Epithelial cell of alveolus of lung (primary cell): ENCODE measurements around a stretch of chr2.

DNA sequence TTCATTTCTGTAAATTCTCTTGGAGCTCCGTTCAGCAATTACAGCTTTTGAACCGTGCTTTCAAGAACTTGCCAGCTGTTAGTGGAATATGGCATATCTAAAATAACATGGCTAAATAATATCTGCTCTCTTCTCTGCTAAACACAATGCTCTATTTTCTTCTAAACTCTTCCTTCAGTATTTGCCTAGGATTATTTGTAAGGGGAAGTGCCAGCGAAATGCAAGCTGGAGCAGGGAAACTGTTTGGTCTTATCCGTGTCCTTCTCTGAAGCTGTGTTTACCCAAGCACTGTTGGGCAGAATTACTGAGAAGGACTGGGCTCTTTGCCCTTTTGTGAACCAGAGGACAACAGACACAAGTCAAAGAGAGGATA is 23.6 kb downstream of the CPO start:
- RAMPAGE, long total RNA, result no peak
- RRBS, result no CpG with 5 or more reads among the region's 4 CpGs

GRCh38 chr2:207008067-207008457 is 68.7 kb downstream of the CPO start:
- RAMPAGE, long total RNA, result no peak

DNA sequence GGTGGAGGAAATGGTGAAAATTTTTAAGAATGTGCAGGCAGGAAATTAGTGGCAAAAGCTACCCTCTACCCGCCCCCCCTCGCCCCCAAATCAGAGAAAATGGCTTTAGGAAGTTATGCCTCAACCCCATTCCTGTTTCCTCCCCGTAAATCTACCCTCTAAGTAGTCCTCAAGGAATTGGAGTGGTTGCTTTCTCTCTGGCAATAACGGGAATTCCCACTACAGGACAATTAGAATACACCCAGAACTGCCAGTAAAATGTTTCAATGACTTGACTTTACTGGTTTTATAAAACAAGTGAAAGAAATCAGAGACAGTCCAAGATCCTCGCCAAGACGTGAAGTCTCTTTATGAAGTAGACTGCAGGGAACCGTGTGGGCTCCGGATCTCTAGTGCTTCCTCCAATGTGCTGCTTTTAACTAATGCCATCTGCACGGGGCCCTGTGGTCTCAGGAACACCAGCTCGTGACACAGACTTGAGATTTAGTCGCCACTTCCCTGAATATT is 101.3 kb downstream of the CPO start:
- RAMPAGE, long total RNA, result no peak
- RRBS, result no CpG with 5 or more reads among the region's 11 CpGs

GRCh38 chr2:207156379-207156997 is 9.3 kb downstream of the KLF7 start:
- RAMPAGE, long total RNA, result no peak
- RRBS, result no CpG with 5 or more reads among the region's 2 CpGs

- RAMPAGE, long total RNA, result no peak
- RRBS, result 2% methylated on average over 19 of the region's 64 CpGs
Measured at GRCh38 chr2:207166271-207166782, 579 bp upstream of the KLF7 start.

DNA sequence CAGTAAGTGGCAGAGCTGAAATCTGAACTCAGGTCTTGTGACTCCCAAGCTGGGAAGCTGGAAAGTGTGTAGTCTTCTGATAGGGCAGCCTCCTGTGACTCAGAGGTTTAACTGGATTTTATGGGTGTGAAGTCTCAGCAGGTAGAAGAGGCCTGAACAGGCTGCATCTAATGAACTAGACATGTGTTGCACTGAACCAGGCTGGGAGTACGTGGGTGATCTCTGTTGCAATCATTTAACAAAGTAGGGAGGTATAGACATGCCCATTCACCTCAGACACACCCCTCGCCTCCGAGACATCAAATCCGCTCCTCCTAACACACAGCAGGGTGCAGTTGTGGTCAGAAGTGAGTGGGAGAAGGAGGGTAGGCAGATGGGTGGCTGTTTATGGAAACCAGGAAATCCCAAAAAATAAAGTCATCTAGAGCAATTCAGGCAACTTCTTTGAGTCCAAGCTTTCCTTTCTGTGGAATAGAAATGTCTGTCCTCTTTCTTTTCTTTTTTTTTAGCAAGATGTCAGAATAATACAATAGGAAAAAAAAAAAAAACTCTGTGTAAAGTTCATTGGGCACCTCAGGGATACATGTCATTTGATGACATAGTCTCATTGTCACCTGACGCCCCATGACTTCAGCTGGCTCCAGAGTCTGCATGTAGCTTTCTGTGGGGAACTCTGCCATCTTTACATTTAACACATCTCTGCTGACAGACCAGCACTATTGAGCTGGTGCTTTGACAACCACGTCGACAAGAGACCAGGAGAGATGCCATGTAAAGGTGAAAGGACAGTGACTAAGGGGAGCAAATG is 172.3 kb upstream of the KLF7 start:
- RAMPAGE, long total RNA, result no peak
- RRBS, result no CpG with 5 or more reads among the region's 7 CpGs

DNA sequence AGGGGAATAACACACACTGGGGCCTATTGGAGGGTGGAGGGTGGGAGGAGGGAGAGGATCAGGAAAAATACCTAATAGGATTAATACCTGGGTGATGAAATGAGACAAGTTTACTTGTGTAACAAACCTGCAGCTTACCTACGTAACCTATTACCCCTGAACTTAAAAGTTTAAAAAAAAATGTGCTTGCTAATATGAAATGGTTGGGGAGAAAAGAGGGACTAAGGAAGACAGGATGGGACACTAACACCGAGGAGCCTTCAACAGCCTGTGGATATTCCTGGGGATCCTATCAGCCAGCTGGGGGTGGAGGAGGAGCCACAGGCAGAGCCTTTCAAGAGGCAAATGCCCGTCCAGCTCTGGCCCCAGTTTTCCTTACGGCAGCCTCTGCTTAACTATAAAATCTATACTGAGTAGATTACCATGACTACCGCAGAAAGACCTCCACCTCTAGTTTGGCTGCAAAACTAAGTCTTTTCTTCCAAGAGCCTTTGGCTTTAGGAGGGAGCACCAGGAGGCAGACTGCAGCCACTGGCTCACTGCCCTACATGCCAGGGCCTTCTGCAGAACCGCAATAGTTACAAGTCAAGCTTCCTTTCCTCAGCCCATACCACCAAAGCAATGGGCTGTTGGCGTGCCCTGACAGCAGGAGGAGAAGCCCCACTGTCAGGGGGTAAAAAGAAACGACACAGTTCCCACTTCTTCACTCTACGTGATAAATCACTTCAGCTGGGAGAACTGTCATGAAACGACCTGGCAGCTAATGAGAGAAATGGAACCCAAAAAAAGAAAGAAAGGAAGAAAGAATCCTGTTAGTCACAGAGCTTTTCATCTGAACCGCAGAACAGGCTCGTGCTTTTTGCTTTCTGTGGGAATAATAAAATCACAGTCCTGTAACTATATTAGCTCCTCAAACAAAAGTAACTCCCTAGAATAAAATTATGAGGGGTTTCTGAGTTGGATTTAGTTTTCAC is 25.2 kb upstream of the CREB1 start:
- RAMPAGE, long total RNA, result no peak
- RRBS, result no CpG with 5 or more reads among the region's 12 CpGs

- RAMPAGE, long total RNA, result no peak
- RRBS, result no CpG with 5 or more reads among the region's 9 CpGs
Measured at GRCh38 chr2:207753414-207754725, 15.8 kb downstream of the FZD5 start.

- RAMPAGE, long total RNA, result no peak
- RRBS, result no CpG with 5 or more reads among the region's 3 CpGs
Measured at GRCh38 chr2:207775552-207775954, 5.8 kb upstream of the FZD5 start.

GRCh38 chr2:207896491-207896925 is 126.8 kb upstream of the FZD5 start:
- RAMPAGE, long total RNA, result no peak
- RRBS, result no CpG with 5 or more reads among the region's 3 CpGs

DNA sequence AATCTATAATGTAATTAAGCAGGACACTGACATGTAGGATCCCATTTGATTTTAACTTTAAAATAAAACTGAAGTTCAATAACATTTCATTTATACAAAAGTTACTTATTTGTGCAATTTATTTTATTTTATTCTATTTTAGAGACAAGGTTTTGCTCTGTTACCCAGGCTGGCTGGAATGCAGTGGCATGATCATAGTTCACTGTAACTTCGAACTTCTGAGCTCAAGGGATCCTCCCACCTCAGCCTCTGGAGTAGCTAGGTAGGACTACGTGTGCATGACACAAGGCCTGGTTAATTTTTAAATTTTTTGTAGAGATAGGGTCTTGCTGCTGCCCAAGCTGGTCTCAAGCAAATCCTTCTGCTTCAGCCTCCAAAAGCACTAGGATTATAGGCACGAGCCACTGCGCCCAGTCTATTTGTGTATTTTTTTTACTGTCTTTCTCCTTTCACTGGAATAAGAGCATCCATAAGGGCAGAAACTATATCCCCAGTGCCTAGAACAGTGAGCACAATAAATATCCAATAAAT is 89.4 kb downstream of the PLEKHM3 start:
- RAMPAGE, long total RNA, result no peak
- RRBS, result no CpG with 5 or more reads among the region's 4 CpGs

DNA sequence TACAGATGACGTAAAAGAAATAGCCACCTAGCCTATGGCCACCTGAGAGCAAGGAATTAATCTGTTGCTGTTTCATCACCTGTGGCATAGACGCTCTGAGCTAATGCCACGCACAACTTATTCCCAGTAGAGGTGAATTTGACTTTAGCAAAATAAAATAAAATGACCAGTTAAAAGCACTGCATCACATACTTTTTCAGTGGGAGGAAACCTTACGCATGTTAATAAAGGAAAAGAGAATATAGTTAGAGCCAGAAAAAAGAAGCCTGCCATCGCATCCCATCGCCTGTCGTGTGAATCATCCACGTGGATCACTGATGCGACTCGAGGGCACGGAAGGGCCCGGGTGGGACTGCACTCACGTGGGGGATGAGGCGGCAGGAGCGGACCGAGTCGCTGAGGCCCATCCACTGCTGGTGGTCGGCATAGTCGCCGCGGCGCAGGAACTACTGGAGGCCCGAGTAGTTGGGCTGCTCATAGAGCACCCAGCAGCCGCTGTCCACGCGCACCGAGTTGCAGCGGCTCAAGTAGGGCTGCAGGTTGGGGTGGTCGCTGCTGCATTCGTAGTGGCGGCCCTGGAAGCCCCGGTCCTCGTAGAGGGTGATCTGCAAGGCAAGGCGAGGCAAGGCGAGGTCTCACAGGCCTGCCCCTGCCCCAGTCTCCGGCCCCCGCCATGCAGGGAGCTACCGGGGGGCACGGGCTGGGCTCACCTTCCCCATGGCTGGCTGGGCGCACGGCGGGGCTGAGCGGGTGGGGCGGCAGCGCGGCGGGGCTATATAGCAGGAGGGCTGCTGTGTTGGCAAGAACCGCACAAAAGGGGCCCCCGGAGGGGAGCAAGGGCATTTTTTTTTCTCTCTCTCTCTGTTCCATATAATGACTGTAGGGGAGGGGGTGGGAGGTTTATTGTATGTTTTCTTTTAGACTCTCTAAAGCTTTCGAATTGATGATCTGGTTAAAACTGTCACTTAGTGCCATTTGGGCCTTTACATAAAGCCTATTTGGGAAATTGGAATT is 12.1 kb downstream of the CRYGD start:
- RAMPAGE, long total RNA, result no peak
- RRBS, result 10% methylated on average over 2 of the region's 50 CpGs

- RAMPAGE, long total RNA, result no peak
- RRBS, result no CpG with 5 or more reads among the region's 3 CpGs
Measured at GRCh38 chr2:209495677-209496462, 72.0 kb downstream of the MAP2 start.

GRCh38 chr2:209985846-209986266 is 16.6 kb upstream of the RPE start:
- RAMPAGE, long total RNA, result no peak
- RRBS, result no CpG with 5 or more reads among the region's 3 CpGs

DNA sequence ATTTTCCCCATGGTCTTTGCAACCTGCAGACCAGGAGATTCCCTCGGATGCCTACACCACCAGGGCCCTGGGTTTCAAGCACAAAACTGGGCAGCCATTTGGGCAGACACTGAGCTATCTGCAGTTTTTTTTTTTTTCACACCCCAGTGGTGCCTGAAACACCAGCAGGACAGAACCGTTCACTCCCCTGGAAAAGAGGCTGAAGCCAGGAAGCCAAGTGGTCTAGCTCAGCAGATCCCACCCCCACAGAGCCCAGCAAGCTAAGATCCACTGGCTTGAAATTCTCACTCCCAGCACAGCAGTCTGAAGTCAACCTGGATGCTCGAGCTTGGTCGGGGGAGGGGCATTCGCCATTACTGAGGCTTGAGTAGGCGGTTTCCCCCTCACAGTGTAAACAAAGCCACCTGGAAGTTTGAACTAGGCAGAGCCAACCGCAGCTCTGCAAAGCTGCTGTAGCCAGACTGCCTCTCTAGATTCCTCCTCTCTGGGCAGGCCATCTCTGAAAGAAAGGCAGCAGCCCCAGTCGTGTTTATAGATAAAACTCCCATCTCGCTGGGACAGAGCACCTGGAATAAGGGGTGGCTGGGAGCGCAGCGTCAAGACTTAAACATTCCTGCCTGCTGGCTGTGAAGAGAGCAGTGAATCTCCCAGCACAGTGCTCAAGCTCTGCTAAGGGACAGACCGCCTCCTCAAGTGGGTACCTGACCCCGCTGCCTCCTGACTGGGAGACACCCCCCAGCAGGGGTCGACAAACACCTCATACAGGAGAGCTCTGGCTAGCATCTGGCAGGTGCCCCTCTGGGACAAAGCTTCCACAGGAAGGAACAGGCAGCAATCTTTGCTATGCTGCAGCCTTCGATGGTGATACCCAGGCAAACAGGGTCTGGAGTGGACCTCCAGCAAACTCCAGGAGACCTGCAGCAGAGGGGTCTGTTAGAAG is 10.4 kb upstream of the KANSL1L start:
- RAMPAGE, long total RNA, result no peak
- RRBS, result no CpG with 5 or more reads among the region's 15 CpGs

DNA sequence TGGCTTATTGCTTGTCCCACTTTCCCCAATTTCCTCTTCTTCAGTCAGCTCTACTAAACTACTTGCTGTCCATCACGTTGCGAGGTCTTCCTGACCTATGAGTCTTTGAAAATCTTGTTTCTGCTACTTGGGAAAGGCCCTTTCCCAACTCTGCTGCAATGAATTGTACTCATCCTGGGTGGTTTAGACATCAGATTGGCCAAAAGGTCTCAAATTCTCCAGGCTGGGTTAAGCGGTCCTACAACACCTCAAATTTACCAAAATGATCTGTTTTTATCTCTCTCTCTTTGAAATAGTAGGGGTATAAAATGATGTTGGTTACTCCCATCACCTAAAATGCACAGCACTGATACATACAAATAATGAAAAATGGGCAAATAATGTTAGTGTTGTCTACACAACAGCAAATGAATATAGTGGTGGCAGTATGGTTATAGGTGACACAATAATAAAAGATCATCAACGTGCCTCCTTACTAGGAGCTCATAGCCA is 17.8 kb downstream of the ACADL start:
- RAMPAGE, long total RNA, result no peak
- RRBS, result no CpG with 5 or more reads among the region's 4 CpGs

GRCh38 chr2:210673950-210674188 is 117.5 kb downstream of the CPS1 start:
- RAMPAGE, long total RNA, result no peak

DNA sequence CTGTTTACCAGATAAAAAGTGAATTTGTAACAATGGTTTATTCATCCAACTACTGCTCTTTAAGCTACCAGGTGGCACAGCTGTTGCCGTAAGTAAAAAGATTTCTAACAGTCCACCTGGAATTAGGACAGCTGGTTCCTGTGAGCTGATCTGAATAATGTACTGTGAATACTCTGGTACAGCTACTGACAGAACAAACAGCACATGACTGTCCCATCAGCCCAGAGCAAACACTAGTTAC is 840.3 kb downstream of the CPS1 start:
- RAMPAGE, long total RNA, result no peak
- RRBS, result no CpG with 5 or more reads among the region's 1 CpG

- RAMPAGE, long total RNA, result no peak
- RRBS, result no CpG with 5 or more reads among the region's 7 CpGs
Measured at GRCh38 chr2:211766663-211767362, 771.8 kb downstream of the ERBB4 start.

DNA sequence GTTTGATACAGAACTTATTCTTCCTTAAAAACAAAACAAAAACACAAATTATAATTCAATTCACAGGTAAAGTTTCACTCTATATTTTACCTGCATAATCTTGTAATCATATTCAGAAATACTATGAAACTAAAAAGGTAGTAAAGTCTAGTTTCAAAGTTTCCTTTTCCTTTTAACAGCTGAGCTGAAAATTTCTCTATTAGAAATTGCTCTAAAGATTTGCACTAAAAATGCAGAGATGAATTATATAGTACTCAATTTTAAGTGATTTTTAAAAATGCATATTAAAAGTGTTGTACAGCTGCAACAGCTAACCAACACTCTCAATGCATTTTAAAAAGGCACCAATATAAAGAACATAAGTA is 148.6 kb downstream of the IKZF2 start:
- RAMPAGE, long total RNA, result no peak